Prostate gland (tissue), 2 donors: ENCODE data around the gene OXA1L.

DNA sequence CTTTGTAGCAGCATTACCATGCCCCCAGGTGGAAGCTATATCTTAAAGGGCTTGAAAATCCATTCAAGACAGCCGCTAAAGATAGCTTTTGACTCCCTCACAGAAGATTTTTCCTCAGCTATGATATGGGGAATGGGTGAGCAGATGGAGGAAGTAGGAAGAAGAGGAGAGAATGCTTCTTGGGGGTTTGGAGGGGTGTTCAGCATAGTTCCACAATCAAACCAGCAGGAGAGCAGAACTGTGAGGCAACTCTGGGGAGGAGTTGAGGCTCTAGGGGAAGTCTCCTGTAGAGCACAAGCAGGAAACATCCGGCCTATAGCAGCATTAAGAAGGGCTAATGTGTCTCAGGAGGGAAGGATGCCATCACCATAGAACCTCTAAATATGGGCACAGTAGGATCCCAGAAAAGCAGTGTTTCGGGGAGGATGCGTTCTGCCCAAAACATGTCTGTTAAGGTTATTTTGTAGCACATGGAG, 8.4 kb upstream of the SALL2 start:
- PRO-cap, result no peak
- RAMPAGE, long total RNA, 2 experiments, result no peak in any of the 2 experiments

DNA sequence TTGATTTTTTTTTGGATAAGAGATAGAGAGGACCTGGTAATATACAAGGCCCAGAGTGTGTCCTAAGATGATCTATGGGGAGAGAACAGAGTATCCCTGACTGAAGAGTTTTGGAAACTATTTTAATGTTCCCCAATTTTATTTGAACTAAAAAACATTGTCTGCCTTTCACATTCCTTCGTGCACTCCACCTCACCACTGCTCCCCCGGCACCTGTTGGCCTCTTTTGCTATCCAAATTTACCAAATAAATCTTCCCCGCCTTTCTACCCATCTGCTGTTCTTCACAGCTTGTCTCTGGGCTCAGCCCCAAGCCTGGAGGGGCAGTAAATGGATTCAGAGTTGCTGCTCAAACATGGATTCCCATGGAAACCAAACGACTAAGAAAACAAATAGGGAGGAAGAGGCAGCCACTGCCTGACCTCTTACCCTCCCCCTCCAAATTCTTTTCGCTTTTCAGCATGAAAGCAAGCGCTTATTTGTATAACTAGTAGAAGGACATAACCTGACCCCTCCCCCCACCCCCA, 22.6 kb downstream of the OR10G3 start:
- PRO-cap, result no peak
- RAMPAGE, long total RNA, 2 experiments, result no peak in any of the 2 experiments

- PRO-cap, result no peak
- RAMPAGE, long total RNA, 2 experiments, result no peak in any of the 2 experiments
These were observed 304.7 kb upstream of the OR4E1 start for GRCh38 chr14:21978315-21978768.

DNA sequence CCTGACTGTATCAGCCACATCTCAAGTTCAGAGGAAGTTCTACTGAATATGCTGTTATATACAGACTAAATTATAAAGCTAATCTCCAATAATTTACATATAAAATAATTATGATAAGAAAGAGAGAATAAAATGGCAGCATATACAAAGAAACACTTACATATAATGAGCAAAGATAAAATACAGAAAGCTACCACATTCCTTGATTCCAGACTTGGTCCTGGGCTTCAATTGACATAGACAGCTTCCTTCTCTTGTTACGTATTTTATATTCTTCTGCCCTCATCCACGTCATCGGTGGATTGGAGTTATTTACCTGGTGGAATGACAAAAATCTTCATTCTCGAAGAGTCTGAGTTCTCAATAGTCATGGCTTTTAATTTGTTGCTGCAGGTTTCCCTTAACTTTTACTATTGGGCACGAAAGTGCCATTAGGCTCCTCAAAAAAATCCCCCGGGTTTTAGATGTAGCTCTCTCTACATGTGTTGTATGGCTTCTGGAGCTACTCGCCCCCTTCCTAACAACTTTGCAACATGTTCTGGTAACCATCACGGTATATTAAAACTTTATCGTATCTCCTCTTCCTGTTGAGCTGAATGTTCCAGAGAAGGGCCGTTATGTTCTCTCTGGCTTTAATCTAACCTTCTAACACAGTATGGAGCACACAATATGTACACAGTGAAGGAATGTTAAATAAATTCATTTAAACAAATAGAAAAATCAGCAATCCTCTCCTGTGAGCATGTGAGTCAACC, 319.2 kb upstream of the OR4E1 start:
- PRO-cap, result no peak
- RAMPAGE, long total RNA, 2 experiments, result no peak in any of the 2 experiments

DNA sequence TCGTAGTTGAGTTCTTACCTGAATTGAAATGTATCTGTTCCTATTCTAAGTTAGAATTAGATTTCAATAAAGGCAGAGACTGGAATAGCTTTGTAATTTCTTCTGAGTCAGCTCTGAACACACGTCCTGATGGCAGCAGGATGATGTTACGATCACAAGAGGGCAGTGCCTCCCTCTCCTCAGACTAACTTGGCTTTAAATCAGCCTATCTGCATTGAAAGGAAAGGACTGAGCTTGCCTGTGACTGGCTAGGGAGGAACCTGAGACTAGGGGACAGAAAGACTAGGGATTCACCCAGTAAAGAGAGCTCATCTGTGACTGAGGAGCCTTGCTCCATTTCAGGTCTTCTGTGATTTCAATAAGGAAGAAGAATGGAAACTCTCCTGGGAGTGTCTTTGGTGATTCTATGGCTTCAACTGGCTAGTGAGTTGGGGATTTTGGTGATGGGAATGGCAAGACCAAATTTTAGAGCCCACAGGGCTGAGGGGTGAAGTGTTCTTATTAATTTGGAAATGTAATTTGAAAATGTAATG, 323.8 kb upstream of the OR4E1 start:
- PRO-cap, result no peak
- RAMPAGE, long total RNA, 2 experiments, result no peak in any of the 2 experiments

DNA sequence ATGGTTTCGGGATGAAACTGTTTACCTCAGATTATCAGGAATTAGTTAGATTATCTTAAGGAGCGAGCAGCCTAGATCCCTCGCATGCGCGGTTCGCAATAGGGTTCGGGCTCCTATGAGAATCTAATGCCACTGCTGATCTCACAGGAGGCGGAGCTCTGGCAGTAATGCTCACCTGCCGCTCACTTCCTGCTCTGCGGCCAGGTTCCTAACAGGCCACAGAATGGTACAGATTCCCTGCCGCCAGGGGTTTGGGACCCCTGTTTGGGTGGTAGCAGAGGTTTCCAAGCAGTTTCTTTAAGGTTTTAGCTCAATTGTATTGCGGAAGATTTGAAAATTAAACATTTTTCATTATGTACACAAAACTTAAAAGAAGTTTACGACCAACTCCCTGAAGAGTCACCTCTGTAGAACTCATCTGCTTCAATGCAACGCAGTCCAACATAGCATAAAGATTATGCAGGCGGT, 439.9 kb upstream of the OR4E1 start:
- PRO-cap, result no peak
- RAMPAGE, long total RNA, 2 experiments, result no peak in any of the 2 experiments

- PRO-cap, result no peak
- RAMPAGE, long total RNA, 2 experiments, result no peak in any of the 2 experiments
These were observed 128.5 kb downstream of the DAD1 start for GRCh38 chr14:22460441-22460997.

DNA sequence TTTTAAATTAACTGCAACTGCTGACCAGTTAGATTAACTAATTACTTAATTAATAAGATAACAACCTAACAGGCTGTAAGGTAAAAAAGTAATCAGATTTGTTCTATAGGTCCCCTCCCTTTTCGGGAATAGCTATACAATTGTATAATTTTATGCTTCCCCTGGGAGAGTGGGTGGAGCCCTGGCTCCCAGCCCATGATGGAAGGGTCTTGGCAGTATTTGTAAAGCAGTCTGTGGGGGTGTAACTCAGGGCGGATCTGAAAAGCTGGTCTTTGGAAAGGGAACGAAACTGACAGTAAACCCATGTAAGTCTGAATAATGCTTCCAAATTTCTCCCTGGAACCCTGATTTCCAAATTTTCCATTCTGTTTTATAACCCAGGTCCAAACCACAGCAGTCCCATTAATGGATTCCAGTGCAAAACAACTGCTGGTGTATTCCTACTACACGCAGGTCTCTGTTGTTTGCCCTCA, 110.4 kb downstream of the DAD1 start:
- PRO-cap, result no peak
- RAMPAGE, long total RNA, 2 experiments, result no peak in any of the 2 experiments

GRCh38 chr14:22493147-22493497, 95.9 kb downstream of the DAD1 start:
- PRO-cap, result no peak
- RAMPAGE, long total RNA, 2 experiments, result no peak in any of the 2 experiments

DNA sequence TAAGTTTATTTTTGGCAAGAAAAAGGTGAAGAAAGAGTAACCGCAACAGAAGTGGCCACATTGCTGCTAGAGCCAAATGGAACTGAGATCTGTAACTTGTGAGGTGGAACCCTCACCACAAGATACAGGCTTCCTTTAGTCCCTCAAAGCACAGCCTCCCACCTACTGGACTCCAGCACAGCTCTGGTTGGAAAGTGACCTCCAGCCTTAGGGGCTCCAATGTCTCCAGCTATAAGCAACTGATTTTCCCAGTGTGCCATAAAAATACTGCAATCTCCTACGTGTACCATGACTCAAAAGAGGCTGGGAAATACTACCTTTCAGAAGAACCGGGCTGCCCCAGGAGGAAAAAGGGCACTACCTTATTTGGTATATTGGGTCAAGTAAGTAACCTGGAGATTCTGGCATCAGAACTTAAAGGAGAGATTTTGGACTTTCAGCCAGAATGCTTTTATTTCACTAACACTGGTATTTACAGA, 23.3 kb downstream of the DAD1 start:
- PRO-cap, result no peak
- RAMPAGE, long total RNA, 2 experiments, result no peak in any of the 2 experiments

- PRO-cap, result bidirectional peak, plus-strand start at chr14:22766688, minus-strand start at chr14:22766598
- RAMPAGE, long total RNA, 2 experiments, result start-site peak on the plus strand in 2 of 2 experiments, at chr14:22766684-22766700 at its widest, 92 to 401 reads per replicate; start-site peak on the minus strand in 1 of 2 experiments, at chr14:22766556-22766576 at its widest, 14 reads per replicate
These were observed at the start of gene OXA1L for GRCh38 chr14:22765958-22766814. Gene OXA1L, plus strand, starts transcription at chr14:22766688.

DNA sequence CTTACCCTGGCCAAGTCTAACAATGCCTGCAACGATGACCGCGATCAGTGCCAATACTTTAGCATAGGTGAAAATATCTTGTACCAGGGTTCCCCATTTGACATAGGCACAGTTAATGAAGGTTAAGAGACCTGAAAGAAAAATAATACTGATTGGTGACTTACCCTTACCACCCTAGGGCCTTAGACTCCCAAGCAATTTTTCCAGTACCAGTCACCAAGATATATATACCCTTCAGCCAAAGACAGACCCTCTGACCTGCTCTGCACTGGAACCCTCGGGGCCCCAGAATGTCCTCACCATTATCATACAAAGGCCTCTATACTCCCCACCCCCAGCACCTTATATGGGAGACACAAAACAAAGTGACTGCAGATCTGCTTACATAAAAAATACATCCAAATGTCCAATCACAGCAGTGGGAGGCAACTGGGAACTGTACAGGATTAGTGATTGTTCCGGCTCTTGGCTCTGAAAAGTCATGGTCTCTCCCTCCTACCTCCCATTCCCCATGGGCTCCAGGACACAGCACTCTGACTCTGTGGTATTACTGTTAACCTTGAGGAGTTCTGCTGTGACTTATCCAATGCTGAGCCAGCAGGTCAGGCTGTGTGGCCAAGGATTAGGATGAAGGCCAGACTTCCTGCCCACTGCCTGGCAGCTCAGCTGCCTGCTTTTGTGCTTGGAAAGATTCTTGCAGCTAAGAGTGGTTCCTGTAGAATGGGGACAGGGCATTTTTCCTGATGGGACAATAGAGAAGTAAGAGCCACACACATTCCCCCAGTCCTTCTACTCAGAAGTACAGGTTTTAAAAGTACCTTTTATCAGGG, 13.6 kb downstream of the OXA1L start:
- PRO-cap, result no peak
- RAMPAGE, long total RNA, 2 experiments, result no peak in any of the 2 experiments

DNA sequence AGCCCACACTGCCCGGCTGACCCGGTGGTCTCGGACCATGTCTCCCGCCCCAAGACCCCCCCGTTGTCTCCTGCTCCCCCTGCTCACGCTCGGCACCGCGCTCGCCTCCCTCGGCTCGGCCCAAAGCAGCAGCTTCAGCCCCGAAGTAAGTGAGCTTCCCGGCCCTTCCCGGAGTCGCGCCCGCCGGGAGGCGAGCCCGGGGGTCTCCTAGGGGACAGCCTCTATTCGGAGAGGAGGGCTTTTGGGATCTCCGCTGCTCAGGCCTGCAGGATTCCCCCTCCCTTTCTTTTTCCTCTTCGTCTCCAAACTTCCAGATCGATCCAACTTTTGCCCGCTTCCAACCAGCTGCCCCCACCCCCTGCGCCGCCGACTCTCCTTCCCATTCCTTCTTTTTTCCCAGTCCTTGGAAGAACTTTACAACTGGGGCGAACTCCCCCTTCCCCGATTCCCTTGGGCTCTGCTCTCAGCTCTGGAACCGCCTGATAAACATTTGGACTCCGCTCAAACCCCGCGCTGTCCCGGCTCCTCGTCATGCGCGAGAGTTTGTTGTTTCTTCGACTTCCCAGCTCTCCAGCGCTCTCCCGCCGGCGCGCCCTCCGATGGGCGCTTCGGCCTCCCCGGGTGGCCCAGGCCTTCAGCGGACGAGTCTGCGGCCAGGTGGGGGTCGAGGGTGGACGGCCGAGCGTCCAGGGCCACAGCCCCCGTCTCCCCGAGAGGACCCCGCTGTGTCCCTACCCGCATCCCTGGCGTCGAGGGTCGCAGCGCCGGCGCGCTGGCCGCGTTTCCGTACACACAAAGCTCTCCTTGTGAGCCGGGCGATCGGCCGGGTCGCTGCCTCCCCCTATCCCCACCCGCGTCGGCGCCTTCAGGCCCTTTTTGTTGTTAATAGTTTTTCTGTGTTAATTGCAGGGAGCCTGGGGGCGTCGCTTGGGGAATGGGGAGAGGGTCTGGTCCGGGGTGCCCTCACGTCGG, 682 bp downstream of the MMP14 start:
- PRO-cap, result bidirectional peak, plus-strand start at position 553 of the sequence, minus-strand start at position 488 of the sequence
- RAMPAGE, long total RNA, 2 experiments, result no peak in any of the 2 experiments

DNA sequence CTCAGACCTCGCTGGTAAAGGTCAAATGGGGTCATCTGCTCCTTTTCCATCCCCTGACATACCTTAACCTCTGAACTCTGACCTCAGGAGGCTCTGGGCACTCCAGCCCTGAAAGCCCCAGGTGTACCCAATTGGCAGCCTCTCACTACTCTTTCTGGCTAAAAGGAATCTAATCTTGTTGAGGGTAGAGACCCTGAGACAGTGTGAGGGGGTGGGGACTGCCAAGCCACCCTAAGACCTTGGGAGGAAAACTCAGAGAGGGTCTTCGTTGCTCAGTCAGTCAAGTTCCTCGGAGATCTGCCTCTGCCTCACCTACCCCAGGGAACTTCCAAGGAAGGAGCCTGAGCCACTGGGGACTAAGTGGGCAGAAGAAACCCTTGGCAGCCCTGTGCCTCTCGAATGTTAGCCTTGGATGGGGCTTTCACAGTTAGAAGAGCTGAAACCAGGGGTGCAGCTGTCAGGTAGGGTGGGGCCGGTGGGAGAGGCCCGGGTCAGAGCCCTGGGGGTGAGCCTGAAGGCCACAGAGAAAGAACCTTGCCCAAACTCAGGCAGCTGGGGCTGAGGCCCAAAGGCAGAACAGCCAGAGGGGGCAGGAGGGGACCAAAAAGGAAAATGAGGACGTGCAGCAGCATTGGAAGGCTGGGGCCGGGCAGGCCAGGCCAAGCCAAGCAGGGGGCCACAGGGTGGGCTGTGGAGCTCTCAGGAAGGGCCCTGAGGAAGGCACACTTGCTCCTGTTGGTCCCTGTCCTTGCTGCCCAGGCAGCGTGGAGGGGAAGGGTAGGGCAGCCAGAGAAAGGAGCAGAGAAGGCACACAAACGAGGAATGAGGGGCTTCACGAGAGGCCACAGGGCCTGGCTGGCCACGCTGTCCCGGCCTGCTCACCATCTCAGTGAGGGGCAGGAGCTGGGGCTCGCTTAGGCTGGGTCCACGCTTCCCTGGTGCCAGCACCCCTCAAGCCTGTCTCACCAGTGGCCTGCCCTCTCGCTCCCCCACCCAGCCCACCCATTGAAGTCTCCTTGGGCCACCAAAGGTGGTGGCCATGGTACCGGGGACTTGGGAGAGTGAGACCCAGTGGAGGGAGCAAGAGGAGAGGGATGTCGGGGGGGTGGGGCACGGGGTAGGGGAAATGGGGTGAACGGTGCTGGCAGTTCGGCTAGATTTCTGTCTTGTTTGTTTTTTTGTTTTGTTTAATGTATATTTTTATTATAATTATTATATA, 10.4 kb downstream of the MMP14 start:
- PRO-cap, result no peak
- RAMPAGE, long total RNA, 2 experiments, result no peak in any of the 2 experiments

GRCh38 chr14:22881689-22882367, 1.2 kb upstream of the REM2 start:
- PRO-cap, result no peak
- RAMPAGE, long total RNA, 2 experiments, result no peak in any of the 2 experiments

- PRO-cap, result unidirectional peak, minus-strand start at chr14:22898500
- RAMPAGE, long total RNA, 2 experiments, result no peak in any of the 2 experiments
These were observed 15.5 kb downstream of the REM2 start for GRCh38 chr14:22898415-22899010.

- PRO-cap, result bidirectional peak, plus-strand start at chr14:22919483, minus-strand start at chr14:22919161
- RAMPAGE, long total RNA, 2 experiments, result no peak in any of the 2 experiments
These were observed 614 bp upstream of the RBM23 start for GRCh38 chr14:22919222-22920304.

DNA sequence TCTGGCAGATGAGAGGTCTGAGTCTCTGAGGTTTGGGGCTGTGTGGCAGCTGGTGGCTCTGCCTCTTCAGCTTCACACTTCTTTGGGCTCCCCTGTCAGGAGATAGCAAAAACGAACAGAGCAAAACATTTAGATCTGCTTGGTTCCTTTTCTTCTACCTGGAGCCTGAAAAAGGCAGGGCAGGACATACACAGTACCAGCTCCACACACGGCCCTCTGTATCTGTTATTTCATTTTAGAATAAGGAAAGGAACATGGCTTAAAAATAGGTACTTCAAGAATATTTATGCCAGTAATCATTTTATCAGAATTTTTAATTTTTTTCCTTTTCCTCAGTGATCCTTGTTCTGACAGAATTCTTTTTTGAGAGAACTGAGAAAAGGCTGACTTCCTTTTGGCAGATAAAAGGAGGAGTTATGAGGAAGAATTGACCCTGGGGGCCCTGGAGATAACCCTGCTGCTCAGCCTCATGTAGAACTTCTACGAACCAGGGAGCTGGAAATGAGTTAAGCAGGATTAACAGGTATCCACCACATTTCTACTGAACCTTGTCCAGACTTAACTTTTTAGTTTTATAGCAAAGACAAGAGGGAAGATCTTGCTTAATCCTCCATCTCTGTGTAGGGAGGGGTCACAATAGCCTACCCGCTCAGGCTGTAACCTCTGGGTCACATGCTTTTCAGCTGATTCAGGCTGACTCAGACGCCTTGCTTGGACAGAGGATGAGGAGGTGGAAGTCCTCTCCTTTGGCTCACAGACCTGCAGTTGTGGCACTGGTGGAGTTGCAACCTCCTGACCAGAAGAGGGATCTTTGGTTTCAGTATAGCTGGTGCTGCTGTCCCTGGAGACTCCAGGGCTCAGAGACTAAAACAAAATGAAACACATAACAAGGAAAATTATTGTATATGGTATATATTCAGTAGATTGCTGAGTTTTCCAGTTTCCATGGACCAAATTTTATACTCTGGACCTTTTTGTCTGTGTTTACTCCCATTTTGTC, 16.5 kb downstream of the ACIN1 start:
- PRO-cap, result no peak
- RAMPAGE, long total RNA, 2 experiments, result no peak in any of the 2 experiments

- PRO-cap, result bidirectional peak, plus-strand start at chr14:23095804, minus-strand start at chr14:23095856
- RAMPAGE, long total RNA, 2 experiments, result no peak in any of the 2 experiments
These were observed 403 bp downstream of the C14orf119 start for GRCh38 chr14:23095675-23096141.

DNA sequence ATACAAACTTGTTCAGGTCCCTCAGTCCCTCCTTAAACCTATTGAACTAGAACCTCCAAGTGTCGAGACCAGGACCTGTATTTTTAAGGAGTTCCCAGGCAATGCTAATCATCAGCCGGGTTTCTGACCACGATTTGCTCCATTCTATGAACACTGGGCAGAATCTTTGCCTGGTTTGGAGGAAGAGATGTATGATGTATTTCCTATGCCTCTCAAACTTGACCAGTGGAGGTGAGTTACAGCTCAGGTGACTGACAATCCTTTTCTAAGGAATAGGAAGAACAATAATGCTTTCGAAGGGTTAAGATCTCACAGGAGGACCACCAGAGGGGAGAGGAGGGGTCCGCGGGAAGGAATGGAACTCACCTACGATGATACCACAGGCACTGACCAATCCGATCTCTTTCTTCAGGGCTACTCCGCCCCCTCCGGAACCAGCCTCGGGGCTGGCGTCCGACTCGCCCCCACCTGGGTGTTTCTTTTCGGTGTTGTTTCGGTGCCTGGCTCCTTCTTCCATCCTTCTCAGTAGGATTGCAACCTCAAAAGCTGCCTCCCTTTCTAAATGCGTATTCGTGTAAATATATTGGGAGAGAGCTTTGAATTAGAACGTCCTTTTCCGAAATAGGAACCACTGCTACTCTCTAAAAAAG, 937 bp downstream of the SLC7A8 start:
- PRO-cap, result bidirectional peak, plus-strand start at position 479 of the sequence, minus-strand start at position 376 of the sequence
- RAMPAGE, long total RNA, 2 experiments, result no peak in any of the 2 experiments